Measurements from ENCODE around the gene MYL12A.

GRCh38 chr18:3246345-3246886, 1.2 kb upstream of the MYL12A start:
- RRBS, result no CpG with 5 or more reads among the region's 20 CpGs
CAGE:
- cytosol, long polyA plus RNA, result no peak
- long polyA plus RNA, result no peak
- nucleus, long polyA plus RNA, result no peak

- RRBS, result 1% methylated on average over 23 of the region's 67 CpGs
CAGE:
- cytosol, long polyA plus RNA, result start-site peak on the plus strand at chr18:3247777-3247854, 10,835 reads
- long polyA plus RNA, result start-site peak on the plus strand at chr18:3247777-3247859, 11,224 and 8,887 reads in 2 replicates
- nucleus, long polyA plus RNA, result start-site peak on the plus strand at chr18:3247768-3247863, 6,259 reads
Measured at GRCh38 chr18:3246887-3247956, at the start of gene MYL12A. Gene MYL12A (plus strand): TSS chr18:3247801.

DNA sequence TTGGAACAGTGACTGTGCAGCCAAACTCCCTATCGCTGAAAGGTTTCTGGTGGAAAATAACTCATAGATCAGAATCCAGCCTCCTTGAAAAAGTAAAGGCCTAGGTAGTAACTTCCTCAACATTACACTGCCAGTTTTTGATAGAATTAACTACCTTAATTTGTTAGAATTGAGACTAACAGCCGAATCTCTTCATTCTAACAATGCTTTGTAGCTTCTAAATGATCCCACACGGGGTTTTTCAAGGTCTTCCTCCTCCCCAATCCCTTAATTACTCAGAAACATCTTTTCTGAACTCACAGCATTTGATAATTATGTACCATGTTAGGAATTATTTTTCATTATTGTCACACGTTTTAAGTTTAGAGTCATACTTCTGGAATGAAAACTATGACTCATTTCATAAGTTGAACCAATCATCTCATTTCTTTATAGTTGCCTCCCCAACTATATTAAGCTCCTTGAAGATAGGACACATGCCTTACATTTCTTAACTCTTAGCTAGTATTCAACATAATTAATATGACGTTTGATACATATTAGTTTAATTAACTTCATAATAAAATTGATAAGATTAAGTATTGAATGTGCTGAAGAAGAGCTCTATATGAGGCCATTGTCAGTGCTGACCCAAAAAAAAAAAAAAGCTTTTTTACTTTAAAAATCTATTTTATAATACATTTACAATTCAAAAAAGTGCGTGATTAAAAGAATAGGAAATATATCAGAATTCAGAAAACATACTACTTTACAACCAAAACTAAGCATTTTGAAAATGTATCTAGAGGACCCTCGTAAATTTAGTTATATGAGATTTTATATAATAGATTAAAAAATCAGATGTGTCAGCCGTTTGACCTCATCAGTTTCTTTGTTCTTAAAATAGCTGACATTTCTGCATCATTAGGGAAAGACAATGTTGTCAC, 3.2 kb downstream of the MYL12A start:
- RRBS, result no CpG with 5 or more reads among the region's 8 CpGs
CAGE:
- cytosol, long polyA plus RNA, result no peak
- long polyA plus RNA, result no peak
- nucleus, long polyA plus RNA, result no peak

GRCh38 chr18:3272773-3273075, 10.8 kb downstream of the MYL12B start:
- RRBS, result no CpG with 5 or more reads among the region's 5 CpGs
CAGE:
- cytosol, long polyA plus RNA, result no peak
- long polyA plus RNA, result no peak
- nucleus, long polyA plus RNA, result no peak

GRCh38 chr18:3282623-3283412, 20.9 kb downstream of the MYL12B start:
- RRBS, result no CpG with 5 or more reads among the region's 20 CpGs
CAGE:
- cytosol, long polyA plus RNA, result no peak
- long polyA plus RNA, result no peak
- nucleus, long polyA plus RNA, result no peak

- RRBS, result no CpG with 5 or more reads among the region's 6 CpGs
CAGE:
- cytosol, long polyA plus RNA, result no peak
- long polyA plus RNA, result no peak
- nucleus, long polyA plus RNA, result no peak
Measured at GRCh38 chr18:3283413-3283884, 21.5 kb downstream of the MYL12B start.

GRCh38 chr18:3384544-3385251, 65.3 kb upstream of the TGIF1 start:
- RRBS, result no CpG with 5 or more reads among the region's 9 CpGs
CAGE:
- cytosol, long polyA plus RNA, result no peak
- long polyA plus RNA, result no peak
- nucleus, long polyA plus RNA, result no peak

DNA sequence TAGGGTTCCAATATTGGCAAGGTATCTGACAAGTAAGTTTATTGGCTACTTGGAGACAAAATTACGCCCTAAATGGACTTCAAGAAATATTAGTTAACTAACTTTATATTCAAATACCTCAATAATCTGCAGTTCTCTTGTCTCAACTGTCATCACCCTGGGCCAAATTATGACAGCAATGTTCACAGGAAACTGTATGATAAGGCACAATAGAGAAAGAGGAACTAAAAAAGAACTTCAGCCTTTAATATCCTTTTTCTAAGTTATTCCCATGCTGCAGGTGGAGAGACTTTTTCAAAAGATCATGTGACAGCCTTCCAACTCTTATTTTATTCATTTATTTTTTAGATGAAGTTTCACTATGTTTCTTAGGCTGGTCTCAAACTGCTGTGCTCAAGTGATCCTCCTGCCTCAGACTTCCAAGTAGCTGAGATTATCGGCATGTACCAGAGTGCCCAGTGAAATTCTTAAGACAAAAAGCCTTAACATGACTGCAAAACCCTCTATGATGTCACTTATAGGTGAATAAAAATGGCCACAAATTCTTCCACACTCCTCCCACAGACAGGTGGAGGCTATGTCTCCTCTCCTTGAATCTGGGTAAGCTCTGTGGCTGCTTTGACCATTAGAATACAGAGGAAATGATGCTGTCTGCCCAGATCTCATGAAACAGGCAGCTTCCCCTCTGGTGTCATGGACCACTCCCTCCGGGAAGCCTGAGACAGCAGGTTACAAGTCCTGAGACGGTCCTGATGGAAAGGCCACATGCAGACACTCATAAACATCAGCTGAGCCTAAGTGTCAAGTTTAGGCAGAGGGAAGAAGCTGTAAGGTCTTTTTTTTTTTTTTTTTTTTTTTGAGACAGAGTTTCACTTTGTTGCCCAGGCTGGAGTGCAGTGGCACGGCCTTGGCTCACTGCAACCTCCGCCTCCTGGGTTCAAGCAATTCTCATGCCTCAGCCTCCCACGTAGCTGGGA, 211.1 kb downstream of the TGIF1 start:
- RRBS, result no CpG with 5 or more reads among the region's 7 CpGs
CAGE:
- cytosol, long polyA plus RNA, result no peak
- long polyA plus RNA, result no peak
- nucleus, long polyA plus RNA, result start-site peak on the minus strand centred at position 228 of the sequence, 176 bp wide, 6 reads

DNA sequence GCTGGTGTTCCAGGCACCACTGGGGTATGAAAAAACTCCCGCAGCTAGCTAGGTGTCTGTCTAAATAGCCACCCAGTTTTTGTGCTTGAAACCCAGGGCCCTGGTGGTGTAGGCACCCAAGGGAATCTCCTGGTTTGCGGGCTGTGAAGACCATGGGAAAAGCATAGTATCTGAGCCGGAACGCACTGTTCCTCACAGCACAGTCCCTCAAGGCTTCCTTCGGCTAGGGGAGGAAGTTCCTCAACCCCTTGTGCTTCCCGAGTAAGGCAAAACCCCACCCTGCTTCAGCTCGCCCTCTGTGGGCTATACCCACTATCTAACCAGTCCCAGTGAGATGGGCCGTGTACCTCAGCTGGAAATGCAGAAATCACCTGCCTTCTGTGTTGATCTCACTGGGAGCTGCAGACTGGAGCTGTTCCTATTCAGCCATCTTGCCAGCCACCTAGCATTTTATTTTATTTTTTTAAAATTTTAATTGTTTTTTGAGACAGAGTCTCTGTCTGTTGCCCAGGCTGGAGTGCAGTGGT, 250.2 kb downstream of the TGIF1 start:
- RRBS, result no CpG with 5 or more reads among the region's 8 CpGs
CAGE:
- cytosol, long polyA plus RNA, result no peak
- long polyA plus RNA, result no peak
- nucleus, long polyA plus RNA, result no peak

CAGE:
- cytosol, long polyA plus RNA, result no peak
- long polyA plus RNA, result no peak
- nucleus, long polyA plus RNA, result no peak
Measured at GRCh38 chr18:4202595-4202932, 252.5 kb downstream of the DLGAP1 start.

- RRBS, result no CpG with 5 or more reads among the region's 27 CpGs
CAGE:
- cytosol, long polyA plus RNA, result no peak
- long polyA plus RNA, result no peak
- nucleus, long polyA plus RNA, result no peak
Measured at GRCh38 chr18:5236881-5237652, 40.0 kb upstream of the AKAIN1 start.

GRCh38 chr18:5394615-5395408, 99.3 kb upstream of the ZBTB14 start:
- RRBS, result no CpG with 5 or more reads among the region's 12 CpGs
CAGE:
- cytosol, long polyA plus RNA, result no peak
- long polyA plus RNA, result no peak
- nucleus, long polyA plus RNA, result no peak

DNA sequence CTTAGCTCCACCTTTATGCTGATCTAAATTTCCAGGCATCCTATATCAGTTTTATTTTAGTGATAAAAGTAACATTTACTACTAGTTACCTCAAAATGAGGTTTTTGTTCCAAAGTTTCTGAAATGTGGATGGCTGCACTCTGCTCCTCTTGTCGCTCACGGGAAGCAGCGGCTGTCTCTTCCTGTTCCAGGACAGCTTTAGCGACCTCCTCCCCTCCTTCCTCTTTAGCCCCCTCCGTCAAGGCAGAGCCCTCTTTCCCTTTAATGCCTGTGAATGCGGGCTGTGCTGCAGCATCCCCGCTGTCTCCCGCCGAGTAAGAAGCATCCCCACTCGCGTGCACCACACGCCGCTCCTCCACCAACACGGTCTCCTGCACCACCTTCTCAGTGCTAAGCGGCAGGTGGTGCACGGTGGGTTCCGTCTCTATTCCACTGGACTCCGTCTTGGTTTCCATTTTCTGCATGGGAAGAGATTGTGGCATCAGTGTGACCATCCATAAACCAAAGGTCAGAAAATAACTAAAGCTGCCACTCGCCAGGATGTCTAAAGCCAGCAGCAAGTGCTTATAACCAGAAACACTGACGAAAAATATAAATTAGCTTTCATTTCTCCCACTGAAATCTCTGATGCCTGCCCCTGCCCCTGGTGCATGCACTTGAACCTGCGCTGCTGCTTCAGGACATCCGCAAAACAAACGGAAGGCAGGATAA, 101.6 kb upstream of the ZBTB14 start:
- RRBS, result no CpG with 5 or more reads among the region's 23 CpGs
CAGE:
- cytosol, long polyA plus RNA, result no peak
- long polyA plus RNA, result no peak
- nucleus, long polyA plus RNA, result no peak

- RRBS, result no CpG with 5 or more reads among the region's 4 CpGs
CAGE:
- cytosol, long polyA plus RNA, result no peak
- long polyA plus RNA, result no peak
- nucleus, long polyA plus RNA, result no peak
Measured at GRCh38 chr18:5478008-5478633, 65.7 kb downstream of the EPB41L3 start.

DNA sequence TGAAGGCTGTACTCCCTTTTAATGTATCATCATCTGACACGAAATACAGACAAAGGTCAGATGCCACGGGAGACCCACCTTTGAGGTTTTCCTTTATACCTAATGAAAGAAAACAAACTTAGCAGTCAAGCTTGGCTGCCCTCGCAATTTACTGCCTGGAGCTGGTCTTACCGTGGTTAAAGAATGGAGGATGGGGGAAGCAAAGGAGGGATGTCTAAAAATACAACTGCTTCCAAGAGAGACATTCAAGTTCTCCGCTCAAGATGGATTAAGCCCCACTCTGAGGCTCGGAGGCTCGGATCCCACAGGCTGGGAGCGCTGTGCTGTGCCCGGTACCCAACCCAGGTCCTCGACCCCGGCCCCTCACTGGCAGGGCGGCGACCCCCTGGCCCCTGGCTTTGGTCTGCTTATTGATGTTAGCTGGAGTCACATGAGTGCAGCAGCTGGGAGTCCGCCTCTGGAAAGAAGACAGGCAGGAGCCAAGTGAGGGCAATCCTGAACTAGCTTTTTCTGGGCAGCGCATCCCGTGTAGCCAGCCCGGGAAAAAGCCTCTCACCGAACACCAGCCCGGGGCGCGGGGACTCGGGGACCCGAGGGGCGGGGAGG, 869 bp downstream of the TMEM200C start:
- RRBS, result no CpG with 5 or more reads among the region's 24 CpGs
CAGE:
- cytosol, long polyA plus RNA, result no peak
- long polyA plus RNA, result no peak
- nucleus, long polyA plus RNA, result no peak

GRCh38 chr18:6013563-6013987, 118.3 kb upstream of the TMEM200C start:
- RRBS, result no CpG with 5 or more reads among the region's 7 CpGs
CAGE:
- cytosol, long polyA plus RNA, result no peak
- long polyA plus RNA, result no peak
- nucleus, long polyA plus RNA, result no peak

DNA sequence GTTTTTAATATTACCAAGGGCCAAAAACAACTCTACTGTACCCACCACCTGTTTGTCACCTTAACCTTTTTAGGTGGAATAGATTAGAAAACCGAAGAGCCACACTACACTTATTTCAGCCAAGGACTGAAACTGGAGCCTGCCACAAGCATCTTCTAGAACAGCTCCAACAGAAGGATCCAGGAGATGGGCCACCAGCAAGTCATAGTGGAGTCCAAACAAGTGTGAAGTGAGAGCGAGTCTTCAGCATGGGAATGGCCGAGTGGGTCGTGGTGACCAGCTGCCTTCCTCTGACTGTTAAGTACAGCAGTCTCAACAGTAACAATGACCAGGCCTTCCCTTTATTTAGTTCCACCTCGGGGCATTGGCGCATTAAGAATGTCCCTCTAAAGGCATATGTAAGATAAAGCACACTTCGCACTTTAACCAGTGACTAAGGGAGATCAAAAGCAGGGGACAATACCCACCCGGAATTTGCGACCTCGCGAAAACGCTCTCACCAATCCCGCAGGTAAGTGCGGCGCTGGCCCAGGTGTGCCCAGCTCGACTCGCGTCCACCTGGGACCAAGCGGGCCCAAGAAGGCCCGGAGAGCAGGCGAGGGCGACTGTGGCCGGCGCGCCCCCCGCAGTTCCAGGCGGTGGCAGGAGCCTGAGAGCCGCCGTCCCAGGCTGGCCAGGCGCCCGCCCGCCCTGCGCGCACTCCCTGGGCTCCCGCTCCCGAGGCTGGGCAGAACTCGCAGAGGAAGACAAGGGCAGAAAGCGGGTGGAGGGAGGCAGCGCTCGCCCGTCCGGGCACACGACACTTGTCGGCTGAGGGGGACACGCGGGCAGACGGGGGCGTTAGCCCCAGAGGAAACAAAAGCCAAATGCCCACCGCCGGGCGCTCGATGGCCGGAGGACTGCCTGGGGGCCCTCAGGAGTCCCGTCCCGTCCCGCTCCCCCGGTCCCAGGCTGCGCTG, 939 bp downstream of the L3MBTL4 start:
- RRBS, result 2% methylated on average over 12 of the region's 58 CpGs
CAGE:
- cytosol, long polyA plus RNA, result no peak
- long polyA plus RNA, result no peak
- nucleus, long polyA plus RNA, result no peak

DNA sequence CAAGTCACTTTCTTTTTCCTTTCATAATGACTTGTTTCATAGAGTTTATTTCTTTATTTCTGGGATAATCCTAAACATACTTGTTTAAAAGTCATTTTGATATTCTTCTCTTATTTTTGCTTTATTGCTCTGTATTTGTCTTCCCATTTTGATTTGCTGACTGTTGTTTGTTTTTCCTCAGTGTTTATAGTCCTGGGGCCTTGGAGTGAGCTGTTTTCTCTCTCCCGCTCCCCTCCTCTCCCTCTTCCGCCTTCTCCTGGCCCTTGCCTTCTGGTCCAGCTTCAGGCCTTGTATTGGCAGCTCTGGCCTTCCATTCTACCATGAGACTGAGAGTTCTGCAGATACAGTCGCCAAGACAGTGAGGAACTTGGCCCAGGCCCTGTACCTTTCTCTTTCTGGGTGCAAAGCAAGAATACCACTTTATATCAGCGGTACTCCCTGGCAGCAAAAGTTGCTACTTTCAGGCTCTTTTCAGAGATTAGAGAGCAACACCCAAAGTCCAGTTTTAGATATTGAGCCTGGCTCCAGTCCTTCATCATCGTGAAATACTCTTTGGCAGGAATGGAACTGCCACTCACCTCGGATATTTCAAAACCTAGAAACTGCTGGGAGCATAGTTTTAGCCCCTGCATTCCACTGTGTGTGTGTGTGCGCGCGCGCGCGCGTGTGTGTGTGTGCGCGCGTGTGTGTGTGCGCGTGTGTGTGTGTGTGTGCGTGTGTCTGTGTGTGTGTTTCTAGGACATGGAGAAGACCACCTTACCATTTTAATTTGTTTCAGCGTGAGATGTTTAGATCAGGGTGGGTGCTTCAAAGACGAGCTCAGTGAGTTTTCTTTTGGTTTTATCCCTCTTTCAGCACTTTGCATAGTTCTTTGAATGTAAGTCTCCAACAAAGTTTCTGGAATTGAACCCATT, 17.1 kb upstream of the L3MBTL4 start:
- RRBS, result no CpG with 5 or more reads among the region's 21 CpGs
CAGE:
- cytosol, long polyA plus RNA, result no peak
- long polyA plus RNA, result no peak
- nucleus, long polyA plus RNA, result no peak

DNA sequence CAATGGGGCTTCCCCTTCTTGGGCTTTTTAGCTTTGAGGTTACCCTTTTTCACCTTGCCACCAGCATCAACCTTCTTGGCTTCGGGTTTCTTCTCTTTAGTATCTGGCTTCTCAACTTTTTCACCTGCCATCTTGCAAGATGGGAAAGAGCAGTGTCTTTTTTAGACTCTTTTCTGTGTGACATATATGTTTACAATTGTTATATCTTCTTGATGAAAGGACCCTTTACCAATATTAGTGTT, 48.1 kb upstream of the L3MBTL4 start:
- RRBS, result no CpG with 5 or more reads among the region's 1 CpG
CAGE:
- cytosol, long polyA plus RNA, result no peak
- long polyA plus RNA, result no peak
- nucleus, long polyA plus RNA, result no peak

- RRBS, result no CpG with 5 or more reads among the region's 4 CpGs
CAGE:
- cytosol, long polyA plus RNA, result no peak
- long polyA plus RNA, result no peak
- nucleus, long polyA plus RNA, result no peak
Measured at GRCh38 chr18:6741026-6741845, 11.7 kb downstream of the ARHGAP28 start.